Choroid plexus epithelial cell (primary cell): ENCODE measurements around a stretch of chr22.

DNA sequence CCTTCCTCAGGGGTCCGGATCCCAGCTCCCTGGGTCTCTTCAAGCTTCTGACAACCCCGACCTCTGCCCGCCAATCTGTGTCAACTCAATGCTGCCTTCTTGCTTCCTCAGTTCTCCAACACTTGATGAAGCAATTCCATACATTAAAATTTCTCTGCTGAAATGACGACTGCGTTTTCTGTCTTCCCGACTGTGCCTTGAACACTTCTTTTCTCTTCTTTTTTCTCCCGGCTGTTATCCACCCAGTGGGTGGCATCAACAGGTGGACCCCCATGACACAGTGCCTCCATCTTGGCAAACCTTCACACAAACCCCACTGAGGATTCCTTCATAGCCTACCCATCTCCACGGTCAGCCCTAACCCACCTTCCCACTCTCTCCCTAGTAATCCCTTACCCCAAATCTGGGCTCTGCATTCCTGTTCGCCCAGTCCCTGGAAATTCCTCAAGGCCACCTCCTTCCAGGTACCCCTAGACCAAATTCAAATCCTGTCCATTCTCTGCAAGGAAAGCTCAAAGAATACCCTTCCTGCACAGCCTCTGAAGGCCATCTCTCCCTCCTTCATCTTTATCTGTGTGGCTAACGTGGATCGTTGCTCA is 4.2 kb downstream of the IFT27 start:
- RRBS = no CpG with 5 or more reads among the region's 11 CpGs

GRCh38 chr22:36823341-36823652 is 6.5 kb upstream of the PVALB start:
- RRBS = 19% methylated on average over 10 of the region's 11 CpGs

- RRBS = no CpG with 5 or more reads among the region's 13 CpGs
Observed at GRCh38 chr22:36977295-36977763, 30.3 kb downstream of the TEX33 start.

DNA sequence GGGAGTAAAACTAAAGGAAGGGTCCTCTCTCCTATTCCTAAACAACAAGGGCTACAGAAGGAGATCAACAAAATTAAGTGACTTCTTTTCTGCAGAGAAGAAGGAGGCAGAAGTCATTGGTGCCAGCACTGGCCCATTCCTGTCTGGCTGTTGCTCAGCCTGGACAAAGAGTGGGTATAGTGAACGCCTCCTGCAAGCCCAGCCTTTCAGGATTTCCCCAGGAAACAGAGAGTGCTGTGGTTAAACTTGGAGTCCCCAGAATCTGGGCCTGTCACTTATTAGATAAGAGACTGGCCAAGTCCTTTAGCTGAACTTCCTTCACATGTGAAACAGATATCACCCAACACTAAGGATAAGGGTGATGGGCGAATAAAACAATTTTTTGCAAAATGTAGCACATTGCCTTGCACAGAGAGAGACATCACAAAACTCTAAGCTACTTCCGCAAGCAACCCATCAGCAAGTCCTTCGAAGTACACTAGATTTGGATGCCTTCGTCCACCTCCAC is 755 bp upstream of the TEX33 start:
- RRBS = no CpG with 5 or more reads among the region's 5 CpGs

GRCh38 chr22:37018470-37019195 is 614 bp downstream of the TST start:
- RRBS = 49% methylated on average over 16 of the region's 52 CpGs

DNA sequence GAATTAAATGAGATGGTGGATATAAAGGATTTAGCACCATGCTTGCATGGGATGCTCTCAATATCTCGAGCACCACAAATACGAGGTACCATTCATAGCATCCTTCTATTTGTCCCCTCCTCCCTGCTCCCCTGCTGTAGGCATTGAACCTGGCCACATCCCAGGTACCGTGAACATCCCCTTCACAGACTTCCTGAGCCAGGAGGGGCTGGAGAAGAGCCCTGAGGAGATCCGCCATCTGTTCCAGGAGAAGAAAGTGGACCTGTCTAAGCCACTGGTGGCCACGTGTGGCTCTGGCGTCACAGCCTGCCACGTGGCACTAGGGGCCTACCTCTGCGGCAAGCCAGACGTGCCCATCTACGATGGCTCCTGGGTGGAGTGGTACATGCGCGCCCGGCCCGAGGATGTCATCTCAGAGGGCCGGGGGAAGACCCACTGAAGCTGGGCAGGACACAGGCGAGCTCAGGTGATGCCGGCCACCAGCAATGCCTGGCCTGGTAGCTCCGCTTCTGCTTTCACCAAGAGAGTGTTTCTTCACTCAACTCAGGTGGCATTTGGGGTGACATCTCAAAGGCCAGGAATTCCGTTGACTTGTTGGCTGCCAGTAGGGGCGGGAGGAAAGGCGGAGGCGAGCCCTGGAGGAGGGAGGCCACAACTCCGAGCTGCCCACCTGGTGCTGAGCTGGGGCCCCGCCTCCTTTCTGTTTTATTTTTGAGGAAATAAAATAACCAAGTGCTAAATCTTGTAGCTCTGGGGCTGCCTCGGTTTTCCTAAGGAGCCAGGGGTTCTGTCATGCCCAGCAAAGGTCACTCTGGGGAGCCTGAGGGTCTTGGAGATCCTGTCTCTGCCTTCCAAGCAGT is 9.8 kb downstream of the MPST start:
- RRBS = 95% methylated on average over 3 of the region's 25 CpGs

GRCh38 chr22:37032401-37033468 is 13.2 kb downstream of the MPST start:
- RRBS = no CpG with 5 or more reads among the region's 20 CpGs

DNA sequence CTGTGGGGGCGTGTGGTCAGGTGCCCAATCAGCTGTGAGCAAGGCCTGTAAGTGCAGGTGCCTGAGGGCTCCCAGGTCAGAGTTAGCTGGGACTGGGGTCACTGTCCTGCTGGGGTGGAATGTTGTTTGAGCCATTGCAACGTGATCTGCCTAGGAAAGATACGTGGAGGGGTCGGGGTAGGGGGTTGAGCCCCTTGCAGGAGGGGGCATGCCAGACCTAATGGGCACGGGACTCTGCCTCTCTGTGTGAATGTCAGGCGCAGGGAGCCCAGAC is 17.0 kb upstream of the TMPRSS6 start:
- RRBS = no CpG with 5 or more reads among the region's 6 CpGs

DNA sequence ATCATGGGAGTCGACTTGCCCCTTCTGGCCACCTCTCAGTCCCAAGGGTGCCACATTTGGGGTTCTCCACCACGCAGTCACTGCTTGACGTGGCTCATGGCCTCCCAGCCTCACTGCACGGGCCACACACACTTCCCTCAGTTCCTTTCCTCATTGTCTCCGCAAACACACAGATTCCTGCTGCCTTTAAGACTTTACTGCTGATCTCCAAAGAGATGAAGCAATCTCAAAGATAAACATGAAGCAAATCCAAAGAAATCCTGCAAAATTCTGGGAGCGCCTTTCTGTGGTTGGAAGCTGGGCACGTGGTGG is 17.5 kb downstream of the C1QTNF6 start:
- RRBS = no CpG with 5 or more reads among the region's 7 CpGs

DNA sequence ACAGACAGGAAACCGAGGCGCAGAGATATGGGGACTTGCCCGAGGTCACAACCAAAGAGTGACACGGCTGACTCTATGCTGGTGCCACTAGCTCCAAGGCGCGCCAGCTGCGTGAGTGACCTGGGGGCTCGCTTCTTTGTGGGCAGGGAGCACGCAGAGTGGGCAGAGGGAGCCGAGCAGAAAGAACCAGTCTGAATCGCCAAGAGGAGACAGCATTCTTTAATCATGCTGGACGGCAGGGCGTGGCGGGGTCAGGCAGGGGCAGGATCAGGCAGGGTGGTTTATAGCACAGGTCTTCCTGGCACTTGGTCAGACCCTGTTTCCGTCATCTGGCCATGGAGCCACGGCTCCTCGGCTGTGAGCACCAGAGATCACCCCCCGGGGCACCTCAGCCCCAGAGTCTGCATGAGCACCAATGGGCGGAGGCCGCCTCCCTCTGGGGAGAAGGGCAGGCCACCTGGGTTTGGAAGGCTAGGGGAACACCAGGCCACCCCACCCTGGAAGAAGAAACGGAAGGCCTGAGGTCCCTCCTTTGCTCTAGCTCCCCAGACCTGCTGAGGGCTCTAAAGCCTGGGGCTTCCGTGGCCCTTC is 8.0 kb downstream of the C1QTNF6 start:
- RRBS = no CpG with 5 or more reads among the region's 22 CpGs

- RRBS = 2% methylated on average over 5 of the region's 62 CpGs
Observed at GRCh38 chr22:37198277-37199266, 10.5 kb upstream of the C1QTNF6 start.

- RRBS = no CpG with 5 or more reads among the region's 47 CpGs
Observed at GRCh38 chr22:37199267-37199753, 11.3 kb upstream of the C1QTNF6 start.

- RRBS = no CpG with 5 or more reads among the region's 14 CpGs
Observed at GRCh38 chr22:37199754-37200171, 11.7 kb upstream of the C1QTNF6 start.

DNA sequence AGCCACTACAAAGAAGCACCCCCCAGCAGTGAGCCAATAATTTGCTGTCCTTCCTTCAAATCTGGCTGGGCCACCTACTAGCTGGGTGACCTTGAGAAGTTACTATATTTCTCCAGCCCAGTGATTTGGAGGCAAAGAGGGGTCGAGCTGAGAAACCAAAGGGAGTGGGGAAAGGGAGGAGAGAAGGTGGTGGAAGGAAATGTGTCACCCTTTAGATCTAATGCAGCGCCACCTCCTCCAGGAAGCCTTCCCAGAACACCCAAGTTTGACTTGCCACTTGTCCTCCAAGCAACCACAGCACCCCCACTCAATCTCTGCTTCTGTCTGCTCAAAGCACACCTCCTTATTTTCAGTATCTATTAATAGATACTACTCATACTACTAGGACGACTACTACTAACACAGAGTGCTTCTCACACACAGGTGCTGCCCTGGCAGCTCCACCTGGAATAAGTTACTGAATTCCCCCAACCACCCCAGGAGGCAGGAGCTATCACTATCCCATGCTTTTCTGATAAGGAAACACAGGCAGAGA is 13.5 kb downstream of the RAC2 start:
- RRBS = no CpG with 5 or more reads among the region's 3 CpGs

- RRBS = no CpG with 5 or more reads among the region's 13 CpGs
Observed at GRCh38 chr22:37231397-37231824, 12.7 kb downstream of the RAC2 start.

- RRBS = no CpG with 5 or more reads among the region's 22 CpGs
Observed at GRCh38 chr22:37242208-37243248, 1.5 kb downstream of the RAC2 start.

DNA sequence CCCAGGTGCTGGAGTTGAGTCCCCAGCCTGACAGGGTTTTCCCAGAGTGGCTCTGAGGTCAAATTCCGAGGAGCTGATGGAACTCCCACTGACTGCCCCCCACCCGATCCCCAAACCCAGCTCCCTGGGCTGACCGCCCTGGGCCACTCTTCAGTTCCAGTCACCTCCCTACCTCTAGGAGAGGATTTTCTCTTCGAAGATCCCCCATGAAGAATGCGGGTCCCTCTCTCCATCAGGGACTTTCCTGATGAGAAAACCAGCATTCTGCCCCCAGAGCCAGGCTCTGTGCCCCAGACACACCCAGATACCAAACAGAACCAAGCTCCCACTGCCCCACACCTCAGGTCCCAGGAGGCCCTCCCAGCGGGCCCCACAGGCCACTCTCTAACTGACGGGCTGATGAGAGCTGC is 12.1 kb upstream of the RAC2 start:
- RRBS = no CpG with 5 or more reads among the region's 7 CpGs

- RRBS = no CpG with 5 or more reads among the region's 10 CpGs
Observed at GRCh38 chr22:37298424-37298815, 16.1 kb downstream of the CYTH4 start.

- RRBS = no CpG with 5 or more reads among the region's 15 CpGs
Observed at GRCh38 chr22:37311914-37312216, 29.6 kb downstream of the CYTH4 start.

- RRBS = no CpG with 5 or more reads among the region's 12 CpGs
Observed at GRCh38 chr22:37469333-37470280, 16.6 kb downstream of the MFNG start.